ENCODE data around the gene MMP27.

DNA sequence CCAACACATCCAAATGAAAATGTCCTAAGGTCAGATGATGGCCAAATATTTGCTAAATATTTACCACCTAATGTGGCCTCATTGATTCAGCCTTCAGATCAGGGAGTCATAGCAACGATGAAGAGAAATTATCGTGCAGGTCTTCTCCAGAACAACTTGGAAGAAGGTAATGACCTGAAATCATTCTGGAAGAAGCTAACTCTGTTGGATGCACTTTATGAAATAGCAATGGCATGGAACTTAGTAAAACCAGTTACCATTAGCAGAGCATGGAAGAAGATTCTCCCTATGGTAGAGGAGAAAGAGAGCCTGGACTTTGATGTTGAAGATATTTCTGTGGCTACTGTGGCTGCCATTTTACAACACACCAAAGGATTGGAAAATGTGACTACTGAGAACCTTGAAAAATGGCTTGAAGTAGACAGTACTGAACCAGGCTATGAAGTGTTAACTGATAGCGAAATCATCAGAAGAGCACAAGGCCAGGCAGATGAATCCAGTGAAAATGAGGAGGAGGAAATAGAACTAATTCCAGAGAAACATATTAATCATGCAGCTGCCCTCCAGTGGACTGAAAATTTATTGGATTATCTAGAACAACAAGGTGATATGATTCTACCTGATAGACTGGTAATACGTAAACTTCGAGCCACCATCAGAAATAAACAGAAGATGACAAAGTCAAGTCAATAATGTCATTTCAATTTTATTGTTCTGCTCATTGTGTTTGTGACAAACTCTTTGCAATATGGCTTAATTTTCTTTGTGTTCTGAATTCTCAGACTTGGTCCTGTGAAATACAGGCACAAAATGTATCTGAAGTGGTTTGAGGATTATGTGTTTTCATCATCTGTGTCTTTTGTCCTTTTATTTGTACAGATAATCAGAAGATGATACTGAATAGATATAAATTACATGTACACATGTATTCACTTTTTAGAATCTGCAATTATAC lies 2.0 kb downstream of the JRKL start:
- RRBS, 2 experiments: no CpG with 5 or more reads among the region's 5 CpGs

- RRBS, 2 experiments: no CpG with 5 or more reads among the region's 19 CpGs
Observed at GRCh38 chr11:96506559-96507533, 117.0 kb downstream of the JRKL start.

DNA sequence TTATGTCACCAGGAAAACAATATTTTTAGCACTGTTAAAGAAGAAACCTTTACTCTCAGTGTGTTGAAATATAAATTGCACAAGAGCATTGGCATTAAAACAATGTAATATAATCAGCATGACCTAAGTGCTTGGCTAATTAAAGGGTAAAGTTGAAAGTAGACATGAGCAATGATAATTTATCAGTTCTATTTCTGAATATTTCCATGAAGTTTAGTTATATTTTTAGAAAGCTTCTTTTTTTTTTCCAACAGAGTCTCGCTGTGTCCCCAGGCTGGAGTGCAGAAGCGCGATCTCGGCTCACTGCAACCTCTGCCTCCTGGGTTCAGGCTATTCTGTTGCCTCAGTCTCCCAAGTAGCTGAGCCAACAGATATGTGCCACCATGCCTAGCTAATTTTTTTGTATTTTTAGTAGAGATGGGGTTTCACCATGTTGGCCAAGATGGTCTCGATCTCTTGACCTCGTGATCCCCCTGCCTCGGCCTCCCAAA lies 232.4 kb downstream of the JRKL start:
- RRBS, 2 experiments: no CpG with 5 or more reads among the region's 7 CpGs

DNA sequence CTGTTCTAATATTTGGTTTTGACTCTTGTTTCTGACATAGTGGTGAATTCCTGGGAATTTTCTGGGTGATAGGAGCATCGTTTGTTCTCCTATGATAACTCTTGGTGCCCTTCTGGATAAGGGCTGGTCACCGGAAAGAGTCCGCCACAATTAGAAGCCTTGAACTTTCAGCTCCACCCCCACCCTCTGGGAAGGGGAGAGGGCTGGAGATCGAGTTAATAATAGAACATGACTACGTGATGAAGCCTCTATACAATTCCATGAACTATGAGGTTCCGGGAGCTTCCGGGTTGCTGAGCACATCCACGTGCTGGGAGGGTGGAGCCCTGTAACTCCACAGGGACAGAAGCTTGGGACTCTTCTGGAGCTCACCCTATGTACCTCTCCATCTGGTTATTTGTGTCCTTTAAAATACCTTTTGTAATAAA lies 40.3 kb downstream of the ARHGAP42 start:
- RRBS, 2 experiments: 90% methylated on average over 2 of the region's 8 CpGs; no CpG with 5 or more reads in 1 of the 2 experiments

- RRBS, 2 experiments: no CpG with 5 or more reads among the region's 7 CpGs
Observed at GRCh38 chr11:100774785-100775483, 87.8 kb downstream of the ARHGAP42 start.

DNA sequence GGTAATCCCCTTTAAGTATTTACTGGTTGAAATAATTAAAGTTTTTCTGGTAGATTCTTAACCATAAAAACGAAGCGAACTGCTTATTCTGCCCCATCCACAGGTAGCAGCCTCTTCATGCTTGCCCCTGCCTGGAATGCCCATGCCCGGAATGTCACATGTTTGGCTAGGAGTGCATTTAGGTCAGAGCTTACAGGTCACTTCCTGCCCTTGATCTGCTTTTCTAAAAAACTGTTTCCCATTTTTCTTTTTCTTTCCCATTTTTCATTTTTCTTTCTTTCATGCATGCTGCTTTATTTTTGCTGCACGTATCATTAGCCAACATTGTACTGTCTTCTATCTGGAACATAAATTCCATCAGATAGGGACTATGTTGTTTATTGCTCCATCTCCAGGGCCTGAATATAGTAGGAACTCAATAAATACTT lies 69.2 kb downstream of the YAP1 start:
- RRBS, 2 experiments: no CpG with 5 or more reads among the region's 4 CpGs

DNA sequence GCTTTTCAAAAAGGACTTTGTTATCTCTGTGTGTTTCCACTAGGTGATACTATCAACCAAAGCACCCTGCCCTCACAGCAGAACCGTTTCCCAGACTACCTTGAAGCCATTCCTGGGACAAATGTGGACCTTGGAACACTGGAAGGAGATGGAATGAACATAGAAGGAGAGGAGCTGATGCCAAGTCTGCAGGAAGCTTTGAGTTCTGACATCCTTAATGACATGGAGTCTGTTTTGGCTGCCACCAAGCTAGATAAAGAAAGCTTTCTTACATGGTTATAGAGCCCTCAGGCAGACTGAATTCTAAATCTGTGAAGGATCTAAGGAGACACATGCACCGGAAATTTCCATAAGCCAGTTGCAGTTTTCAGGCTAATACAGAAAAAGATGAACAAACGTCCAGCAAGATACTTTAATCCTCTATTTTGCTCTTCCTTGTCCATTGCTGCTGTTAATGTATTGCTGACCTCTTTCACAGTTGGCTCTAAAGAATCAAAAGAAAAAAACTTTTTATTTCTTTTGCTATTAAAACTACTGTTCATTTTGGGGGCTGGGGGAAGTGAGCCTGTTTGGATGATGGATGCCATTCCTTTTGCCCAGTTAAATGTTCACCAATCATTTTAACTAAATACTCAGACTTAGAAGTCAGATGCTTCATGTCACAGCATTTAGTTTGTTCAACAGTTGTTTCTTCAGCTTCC lies 87.5 kb upstream of the BIRC3 start:
- RRBS, 2 experiments: no CpG with 5 or more reads among the region's 3 CpGs

DNA sequence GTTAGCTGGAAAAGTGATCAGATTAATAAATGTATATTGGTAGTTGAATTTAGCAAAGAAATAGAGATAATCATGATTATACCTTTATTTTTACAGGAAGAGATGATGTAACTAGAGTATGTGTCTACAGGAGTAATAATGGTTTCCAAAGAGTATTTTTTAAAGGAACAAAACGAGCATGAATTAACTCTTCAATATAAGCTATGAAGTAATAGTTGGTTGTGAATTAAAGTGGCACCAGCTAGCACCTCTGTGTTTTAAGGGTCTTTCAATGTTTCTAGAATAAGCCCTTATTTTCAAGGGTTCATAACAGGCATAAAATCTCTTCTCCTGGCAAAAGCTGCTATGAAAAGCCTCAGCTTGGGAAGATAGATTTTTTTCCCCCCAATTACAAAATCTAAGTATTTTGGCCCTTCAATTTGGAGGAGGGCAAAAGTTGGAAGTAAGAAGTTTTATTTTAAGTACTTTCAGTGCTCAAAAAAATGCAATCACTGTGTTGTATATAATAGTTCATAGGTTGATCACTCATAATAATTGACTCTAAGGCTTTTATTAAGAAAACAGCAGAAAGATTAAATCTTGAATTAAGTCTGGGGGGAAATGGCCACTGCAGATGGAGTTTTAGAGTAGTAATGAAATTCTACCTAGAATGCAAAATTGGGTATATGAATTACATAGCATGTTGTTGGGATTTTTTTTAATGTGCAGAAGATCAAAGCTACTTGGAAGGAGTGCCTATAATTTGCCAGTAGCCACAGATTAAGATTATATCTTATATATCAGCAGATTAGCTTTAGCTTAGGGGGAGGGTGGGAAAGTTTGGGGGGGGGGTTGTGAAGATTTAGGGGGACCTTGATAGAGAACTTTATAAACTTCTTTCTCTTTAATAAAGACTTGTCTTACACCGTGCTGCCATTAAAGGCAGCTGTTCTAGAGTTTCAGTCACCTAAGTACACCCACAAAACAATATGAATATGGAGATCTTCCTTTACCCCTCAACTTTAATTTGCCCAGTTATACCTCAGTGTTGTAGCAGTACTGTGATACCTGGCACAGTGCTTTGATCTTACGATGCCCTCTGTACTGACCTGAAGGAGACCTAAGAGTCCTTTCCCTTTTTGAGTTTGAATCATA lies 85.5 kb upstream of the BIRC3 start:
- RRBS, 2 experiments: no CpG with 5 or more reads among the region's 3 CpGs

DNA sequence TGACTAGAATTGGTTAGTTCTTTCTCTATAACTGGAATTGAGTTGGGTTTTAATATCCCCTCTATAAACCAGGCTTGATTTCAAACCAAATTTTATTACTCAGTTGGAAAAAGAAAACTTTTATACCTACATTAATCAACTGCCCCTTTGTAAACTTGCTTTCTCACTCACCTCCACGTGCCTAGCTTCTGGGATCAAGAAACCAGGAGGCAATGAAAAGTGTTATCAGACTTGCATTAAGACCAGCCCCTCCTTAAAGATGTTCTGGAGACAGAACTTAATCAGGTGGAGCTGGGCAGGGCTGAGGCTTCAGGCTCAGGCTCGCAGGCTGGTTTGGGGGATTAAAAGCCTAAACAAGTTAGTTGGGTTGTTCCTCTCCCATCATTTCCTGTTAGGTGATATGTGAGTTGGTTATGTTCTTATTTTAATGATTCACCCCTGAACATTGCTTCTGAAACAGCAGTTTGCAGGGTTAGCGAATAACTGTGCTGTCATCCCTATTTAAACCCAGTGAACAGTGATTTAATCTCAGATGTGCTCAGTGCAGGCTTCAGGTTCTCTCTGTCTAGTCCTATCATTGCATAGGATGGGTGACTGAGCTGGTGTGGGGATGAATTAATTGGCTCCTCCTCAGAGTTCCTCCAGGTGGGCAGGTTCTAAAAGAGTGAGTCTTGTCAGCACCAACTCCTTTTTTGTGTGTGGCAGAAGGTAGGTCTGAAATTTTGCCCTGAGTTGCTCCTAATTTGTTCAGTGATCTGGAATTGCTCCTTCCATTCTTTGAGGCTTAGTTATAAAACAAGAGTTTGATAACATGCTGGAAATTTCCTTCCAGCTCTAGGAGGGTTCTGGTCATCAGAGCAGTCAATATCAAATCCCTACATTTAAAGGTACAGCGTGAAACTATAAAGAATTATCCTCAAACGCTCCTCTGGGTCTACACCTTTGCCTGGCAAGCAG lies 47.3 kb upstream of the BIRC3 start:
- RRBS, 2 experiments: no CpG with 5 or more reads among the region's 5 CpGs

GRCh38 chr11:102398374-102399050 lies 51.5 kb downstream of the BIRC2 start:
- RRBS, 2 experiments: no CpG with 5 or more reads among the region's 3 CpGs

DNA sequence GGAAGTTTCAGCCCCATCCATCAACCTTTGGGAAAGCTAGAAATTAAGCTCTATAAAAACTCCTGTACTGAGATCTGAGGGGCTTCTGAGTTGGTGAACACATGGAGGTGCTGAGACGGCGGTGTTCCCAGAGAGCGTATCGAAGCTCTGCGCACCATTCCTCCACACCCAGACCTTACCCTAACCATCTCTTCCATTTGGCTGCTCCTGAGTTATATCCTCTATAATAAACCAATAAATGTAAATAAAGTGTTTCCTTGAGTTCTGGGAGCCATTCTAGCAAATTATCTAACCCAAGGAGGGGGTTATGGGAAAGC lies 41.4 kb downstream of the TMEM123 start:
- RRBS, 2 experiments: no CpG with 5 or more reads among the region's 5 CpGs

DNA sequence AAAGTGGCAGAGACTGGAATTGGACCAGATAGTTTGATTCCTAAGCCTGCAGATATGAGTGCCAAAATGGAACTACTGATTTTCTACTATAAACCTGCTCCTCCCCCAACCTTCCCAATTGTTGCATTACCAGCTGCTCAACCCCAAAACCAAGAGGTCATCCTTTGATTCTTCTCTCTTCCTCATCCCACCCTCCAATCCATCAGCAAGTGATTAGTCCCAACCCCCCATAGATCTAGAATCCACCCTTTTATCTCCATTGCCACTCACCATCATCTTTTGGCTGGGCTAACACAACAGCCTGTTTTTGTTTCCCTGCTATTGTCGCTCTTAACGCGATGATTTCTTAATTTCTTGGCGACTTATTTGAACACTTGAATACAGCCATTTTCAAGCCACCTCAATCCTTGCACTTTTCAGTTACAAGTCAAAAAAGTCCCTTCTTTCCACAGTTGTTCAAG lies 2.6 kb downstream of the TMEM123 start:
- RRBS, 2 experiments: no CpG with 5 or more reads among the region's 4 CpGs

DNA sequence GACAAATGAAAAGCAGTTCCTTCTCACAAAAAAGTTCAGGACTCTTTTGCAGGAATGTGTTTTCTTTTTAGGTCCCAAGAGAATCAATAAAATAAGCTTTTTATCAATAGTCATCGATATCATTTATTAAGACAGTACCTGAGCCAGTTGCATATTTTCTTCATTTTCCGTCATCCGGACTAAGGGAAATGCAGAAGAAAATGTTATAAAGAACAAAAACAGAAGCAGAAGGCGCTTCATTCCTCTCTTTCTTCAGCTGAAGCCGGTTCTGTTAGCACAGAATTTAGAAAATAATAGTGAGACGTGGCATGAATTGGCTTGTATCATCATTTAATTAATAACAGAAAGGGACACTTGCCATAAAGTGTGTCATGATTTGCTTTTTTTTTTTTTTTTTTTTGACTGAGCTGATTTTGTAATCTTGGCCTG lies at the start of gene MMP27:
Gene MMP27 (minus strand): TSS at position 295 of the 429 bp plus-strand sequence.
- RRBS, 2 experiments: 64 to 94% methylated on average over 1 of the region's 6 CpGs

DNA sequence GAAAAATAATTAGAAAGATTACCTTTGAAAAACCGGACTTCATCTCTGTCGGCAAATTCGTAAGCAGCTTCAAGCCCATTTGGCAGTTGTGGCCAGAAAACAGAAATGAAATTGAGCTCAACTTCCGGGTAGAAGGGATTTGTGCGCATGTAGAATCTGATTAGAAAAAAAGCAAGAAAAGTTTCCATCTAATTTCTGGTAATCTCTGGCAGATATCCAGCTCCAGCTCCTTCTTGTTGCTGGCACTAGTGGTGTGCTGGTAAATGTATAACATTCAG lies 5.4 kb downstream of the MMP1 start:
- RRBS, 2 experiments: 63 to 73% methylated on average over 4 of the region's 5 CpGs

DNA sequence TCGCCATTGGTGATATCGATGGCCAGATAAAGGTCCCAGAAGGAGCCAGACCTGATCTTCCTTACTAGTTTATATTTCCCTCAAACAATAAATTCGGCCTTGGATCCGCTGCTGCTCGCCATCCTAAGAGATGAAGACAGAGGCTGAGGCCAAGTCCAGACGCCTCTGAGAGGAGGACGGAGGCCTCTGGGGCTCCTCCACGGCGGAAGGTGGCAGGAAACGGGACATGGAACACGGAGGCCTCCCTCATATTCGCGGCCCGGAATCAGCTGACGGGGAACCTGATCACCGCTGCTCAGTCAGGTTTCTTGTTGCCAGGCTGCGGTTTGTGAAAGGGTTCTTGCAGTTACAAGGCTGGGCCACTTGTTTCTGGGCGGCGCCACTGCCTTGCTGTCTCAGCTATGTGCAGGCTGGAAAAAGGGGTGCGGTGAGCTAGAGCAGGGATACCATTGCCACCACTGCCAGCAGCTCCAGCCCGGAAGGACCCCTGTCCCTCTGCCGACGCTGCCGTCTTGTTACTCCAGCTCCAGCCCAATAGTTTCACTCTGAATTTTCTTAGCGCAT lies 9.9 kb upstream of the MMP1 start:
- RRBS, 2 experiments: no CpG with 5 or more reads among the region's 25 CpGs

GRCh38 chr11:103056203-103056728 lies 35.7 kb downstream of the DCUN1D5 start:
- RRBS, 2 experiments: no CpG with 5 or more reads among the region's 3 CpGs

- RRBS, 2 experiments: no CpG with 5 or more reads among the region's 1 CpG
Observed at GRCh38 chr11:103728812-103729086, 307.7 kb upstream of the DDI1 start.

GRCh38 chr11:103898909-103899296 lies 137.5 kb upstream of the DDI1 start:
- RRBS, 2 experiments: no CpG with 5 or more reads among the region's 4 CpGs

- RRBS, 2 experiments: no CpG with 5 or more reads among the region's 2 CpGs
Observed at GRCh38 chr11:104829968-104830495, 138.3 kb downstream of the CASP4 start.

- RRBS, 2 experiments: no CpG with 5 or more reads among the region's 1 CpG
Observed at GRCh38 chr11:105044091-105044381, 1.1 kb downstream of the CARD16 start.

All from Panc1 (cell line).